Iris pigment epithelial cell (primary cell): Measurements from ENCODE around the genes HLA-G, PPP1R18 and FLOT1.

DNA sequence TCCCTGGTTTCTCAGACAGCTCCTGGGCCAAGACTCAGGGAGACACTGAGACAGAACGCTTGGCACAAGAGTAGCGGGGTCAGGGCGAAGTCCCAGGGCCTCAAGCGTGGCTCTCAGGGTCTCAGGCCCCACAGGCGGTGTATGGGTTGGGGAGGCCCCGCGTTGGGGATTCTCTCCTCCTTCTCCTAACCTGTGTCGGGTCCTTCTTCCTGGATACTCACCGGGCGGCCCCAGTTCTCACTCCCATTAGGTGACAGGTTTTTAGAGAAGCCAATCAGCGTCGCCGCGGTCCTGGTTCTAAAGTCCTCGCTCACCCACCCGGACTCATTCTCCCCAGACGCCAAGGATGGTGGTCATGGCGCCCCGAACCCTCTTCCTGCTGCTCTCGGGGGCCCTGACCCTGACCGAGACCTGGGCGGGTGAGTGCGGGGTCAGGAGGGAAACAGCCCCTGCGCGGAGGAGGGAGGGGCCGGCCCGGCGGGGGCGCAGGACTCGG, at the start of gene HLA-G:
Gene HLA-G (plus strand): TSS at position 327 of the 496 bp plus-strand sequence.
- RRBS: 9% methylated on average over 5 of the region's 30 CpGs

DNA sequence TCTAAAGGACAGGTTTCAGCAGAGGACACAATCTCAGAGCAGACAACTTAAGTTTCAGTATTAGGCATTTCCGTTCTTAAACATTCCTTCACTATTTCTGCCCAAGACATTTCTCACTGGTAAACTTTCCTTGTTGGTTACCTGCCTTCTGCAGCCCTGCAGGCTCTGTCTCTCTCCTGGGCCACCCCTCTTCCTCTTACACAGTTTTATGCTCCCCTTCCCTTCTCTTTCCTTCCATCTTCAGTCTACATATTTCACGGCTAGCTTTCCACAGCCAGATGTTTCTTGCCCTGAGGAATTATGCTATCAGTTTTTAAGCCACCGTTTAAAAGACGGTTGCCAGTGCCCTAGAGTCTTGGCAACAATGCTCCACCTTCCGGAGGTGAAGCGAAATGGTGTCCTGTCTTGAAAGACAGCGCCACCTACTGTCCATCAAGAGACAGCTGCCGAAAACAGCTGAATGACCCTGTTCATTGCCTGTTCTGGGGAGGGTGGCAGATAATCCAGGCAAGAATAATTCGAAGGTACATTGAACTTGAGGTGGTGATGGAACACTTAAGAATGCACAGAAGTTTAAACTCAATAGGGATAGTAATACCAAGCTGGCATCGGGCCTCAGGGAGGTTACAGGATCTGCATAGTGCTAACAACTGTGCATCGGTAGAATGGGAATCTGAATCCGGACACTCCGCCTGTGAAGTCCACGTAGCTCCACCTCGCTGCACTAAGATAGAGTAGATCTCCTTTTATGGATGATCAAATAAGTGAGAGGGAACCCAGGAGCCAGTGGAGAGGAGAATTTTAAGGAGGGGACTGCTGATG, 4.9 kb upstream of the TRIM40 start:
- RRBS: no CpG with 5 or more reads among the region's 15 CpGs

DNA sequence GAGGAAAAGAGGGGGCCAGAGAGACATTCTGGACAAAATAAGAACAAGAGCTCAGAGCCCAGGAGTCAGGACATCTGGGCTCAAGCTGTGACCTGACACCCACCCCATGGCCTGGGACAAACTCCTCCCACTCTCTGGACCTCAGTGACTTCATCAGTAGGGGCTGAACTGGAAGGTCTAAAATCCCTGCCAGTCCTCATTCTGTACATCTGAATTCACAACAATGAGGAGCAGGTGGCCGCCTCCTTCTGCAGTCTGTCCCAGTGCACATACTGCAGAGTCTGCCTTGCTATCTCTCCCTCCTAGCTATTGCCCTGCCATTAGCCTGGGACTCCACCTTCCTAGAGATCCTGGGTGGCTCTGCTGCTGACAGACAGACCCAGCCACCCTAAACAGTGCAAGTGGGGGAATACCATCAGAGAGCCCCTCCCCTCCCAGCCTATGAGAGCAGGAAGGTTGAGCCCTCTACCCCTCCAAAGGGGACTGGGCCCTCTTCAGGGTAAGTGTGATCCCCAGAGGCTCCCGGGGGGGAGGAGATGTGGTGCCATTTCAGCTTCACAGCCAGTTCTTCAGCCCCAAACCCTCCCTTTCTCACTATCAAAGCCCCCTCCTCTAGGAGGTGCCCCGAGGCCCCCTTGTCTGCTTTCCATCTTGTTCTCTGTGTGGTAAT, 17.7 kb downstream of the TRIM26 start:
- RRBS: no CpG with 5 or more reads among the region's 3 CpGs

GRCh38 chr6:30198599-30199064, 14.6 kb downstream of the TRIM26 start:
- RRBS: 96% methylated on average over 7 of the region's 24 CpGs

DNA sequence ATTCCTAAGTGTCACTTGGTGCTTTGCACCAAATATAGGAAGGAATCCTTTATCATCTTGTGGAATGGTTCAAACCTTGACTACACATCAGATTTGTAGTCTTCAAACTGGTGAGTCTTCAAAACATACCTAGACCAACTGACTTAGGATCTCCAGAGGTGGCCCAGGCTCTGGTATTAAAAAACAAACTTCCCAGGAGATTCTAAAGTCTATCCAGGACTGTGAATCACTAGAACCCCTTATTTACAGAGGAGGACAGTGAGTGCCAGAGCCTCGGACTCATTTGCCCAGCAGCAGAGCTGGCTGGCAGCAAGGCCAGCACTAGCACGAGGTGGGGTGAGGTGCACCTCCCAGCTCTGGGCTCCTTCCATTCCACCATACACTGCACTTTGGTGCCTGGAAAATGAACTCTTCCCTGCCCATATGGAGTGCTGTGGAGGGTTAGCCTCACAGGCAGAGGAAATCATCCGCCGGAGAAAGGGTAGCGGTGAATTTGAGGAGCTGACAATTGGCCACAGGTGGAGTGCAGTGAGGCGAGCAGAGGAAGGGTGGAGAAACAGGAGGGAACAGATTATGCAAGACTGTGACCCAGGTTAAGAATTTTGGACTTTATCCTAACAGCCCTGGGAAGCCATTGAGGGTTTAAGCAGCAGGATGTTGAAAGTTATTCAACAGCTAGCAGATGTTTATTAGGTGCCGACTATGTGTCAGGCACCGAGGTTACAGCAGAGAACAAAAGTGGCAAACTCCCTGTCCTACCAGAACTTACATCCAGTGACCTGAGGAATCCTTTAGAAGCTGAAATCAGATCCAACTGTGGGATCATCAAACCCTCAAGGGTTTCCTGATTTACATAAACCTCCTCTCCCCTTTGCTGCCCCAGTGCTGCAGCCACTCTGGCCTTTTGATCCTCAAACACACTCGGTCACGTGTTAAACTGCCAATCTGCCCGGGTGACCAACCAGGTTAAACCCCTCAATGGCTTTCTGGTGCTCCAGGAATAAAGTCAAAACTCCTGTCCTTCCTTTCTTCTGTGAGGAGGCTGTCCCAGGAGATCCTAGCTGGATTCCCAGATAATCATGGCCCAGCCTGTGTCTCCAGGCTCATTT, 6.3 kb downstream of the TRIM26 start:
- RRBS: no CpG with 5 or more reads among the region's 11 CpGs

DNA sequence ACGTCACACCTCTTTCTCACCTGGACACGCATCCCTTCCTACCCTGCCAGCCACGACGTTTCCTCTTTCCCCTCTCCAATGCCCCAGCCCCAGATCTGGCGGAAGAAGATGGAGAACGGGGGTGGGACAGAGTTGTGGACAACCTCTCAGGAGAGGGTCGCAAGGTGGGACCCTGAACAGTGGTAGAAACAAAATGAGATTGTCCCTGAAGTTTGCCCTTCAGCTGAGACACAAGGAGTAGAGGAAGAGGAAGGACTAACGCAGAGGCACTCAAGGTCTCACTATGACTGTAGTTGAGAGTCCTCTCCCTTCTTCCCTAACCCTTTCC, 529 bp downstream of the TRIM39 start:
- RRBS: no CpG with 5 or more reads among the region's 8 CpGs

GRCh38 chr6:30327806-30328205, 1.1 kb downstream of the TRIM39 start:
- RRBS: no CpG with 5 or more reads among the region's 3 CpGs

GRCh38 chr6:30490786-30491862, 1.8 kb downstream of the HLA-E start:
- RRBS: no CpG with 5 or more reads among the region's 19 CpGs

DNA sequence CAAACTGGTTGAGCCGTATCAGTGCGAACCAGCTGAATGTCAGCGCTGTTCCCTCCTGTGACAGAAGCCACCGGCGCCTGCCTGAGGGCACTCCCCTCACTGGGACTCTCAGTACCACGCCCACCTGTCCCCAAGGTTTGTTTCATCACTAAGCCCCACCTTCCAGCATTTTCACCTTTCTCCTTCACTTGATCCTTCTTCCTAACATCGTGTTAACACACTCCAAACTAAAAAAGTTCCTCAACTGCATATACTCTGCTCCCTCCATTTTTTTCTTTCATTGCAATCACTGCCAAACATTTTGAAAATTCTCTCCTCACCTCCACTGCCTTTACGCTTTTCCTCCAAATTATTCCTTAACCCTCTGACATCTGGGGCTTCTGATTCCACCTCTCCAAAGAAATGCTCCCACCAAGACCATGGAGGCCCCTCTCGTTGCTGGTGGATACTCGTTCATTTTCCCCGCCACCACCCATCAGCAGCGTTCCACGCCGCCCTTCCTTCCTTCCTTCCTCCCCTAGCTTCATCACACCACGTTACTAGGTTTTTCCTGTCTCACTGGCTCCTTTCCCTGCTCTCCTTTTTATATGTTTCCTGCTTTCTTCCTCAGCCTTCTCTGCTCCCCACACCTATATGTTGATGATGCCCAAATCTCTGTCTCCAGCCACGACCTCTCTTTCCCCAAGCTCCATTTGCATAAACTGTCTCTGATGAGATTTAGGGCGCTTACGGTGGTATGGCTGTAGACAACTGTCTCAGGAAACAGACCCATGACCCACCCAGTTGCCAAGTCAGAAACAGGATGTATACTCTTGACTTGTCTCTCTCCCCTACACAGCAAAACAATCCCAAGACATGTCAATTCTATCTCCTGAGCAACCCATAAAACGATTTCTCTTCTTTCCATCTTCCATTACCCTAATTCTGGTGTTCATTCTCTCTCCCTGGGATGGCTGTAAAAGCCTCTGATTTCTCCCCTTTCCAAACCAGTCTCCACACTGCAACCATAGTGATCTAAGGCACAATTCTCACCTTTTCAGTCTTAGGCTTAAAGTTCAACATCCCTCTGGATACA, 14.2 kb downstream of the GNL1 start:
- RRBS: no CpG with 5 or more reads among the region's 19 CpGs

DNA sequence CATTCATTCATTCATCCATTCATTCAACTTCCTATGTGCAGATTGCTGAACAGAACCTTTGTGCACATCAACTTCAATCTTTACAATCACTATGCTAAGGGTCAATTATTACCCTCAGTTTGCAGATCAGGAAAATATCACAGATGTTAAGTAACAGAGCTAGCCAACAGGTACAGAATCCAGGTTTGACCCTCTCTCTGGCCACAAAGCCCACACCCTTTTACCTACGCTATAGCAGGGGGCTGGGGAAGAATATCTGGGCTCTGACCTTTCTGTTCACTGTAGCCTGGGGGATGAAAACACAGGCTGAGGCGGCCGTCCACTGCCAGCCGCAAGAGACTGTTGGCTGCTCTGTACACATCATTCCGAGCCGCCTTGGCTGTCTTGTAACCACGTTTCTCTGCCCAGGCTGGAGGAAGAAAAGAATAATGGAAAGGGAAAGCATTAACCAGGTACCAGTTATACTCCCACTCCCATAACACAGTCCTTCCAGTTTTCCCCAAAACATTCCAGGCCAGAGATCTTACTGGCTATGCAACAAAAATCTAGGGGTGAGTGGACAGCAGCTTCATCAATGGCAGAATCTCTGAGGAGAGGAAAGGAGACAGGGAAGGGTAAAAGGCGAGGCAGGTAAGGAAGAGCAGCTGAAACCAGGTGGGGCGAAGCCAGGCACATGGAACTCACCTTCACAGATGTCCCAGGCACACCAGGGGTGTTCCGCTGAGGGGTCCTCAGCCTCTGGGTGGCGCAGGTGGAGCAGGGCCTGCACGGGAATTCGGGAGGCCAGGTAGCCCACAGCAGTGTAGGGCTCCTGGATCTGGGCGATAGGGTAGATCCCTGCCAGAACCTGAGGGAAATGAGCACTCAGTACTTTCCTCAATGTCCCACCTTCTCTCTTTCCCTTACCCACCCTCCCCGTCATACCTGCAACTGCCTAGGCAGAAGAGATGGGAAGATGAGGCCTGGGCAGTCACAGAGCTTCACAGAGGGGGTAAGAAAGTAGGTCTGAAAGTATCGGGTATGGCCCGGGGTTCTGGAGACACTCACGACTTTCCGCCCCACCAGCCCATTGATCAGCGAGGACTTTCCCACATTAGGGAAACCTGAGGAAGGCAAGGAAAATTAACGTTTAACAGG, 9.5 kb downstream of the GNL1 start:
- RRBS: no CpG with 5 or more reads among the region's 21 CpGs

DNA sequence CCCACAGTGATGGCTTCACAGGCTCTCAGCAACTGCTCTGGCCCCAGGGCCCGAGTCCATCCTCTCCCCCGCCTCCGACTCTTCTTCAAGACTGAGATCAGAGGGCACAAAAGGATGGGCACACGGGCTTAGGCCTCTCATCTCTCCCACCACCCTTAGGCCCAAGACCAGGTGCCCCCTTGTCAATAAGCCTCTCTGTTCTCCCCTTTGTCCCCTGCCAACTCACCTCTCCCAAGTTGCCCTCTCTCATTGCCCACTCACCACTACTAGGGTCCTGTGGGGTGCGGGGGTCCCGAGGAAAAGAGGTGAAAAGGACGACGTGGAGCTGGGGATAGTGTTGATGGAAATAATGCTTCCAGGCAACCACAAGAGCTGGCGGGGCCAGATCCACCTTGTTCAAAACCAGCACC, 3.2 kb downstream of the GNL1 start:
- RRBS: no CpG with 5 or more reads among the region's 9 CpGs

DNA sequence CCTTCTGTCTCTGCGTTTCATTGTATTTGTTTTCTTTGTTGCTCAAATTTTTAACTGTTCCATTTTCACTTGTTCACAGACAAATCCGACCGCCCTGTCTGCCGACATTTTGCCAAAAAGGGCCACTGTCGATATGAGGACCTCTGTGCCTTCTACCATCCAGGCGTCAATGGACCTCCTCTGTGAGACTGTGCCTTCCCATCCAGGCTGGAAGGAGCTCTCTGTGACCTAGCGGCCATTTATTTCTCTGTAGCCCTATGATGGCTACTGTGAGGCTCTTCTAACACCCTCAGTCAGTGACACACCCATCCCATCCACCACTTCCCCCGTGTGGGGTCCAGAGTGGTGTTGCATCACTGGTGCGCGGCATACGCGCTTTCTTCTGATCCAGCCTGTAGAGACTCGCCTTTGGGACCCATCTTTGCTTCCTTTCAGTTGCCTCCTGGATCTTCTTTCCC, 5.2 kb downstream of the PRR3 start:
- RRBS: no CpG with 5 or more reads among the region's 13 CpGs

DNA sequence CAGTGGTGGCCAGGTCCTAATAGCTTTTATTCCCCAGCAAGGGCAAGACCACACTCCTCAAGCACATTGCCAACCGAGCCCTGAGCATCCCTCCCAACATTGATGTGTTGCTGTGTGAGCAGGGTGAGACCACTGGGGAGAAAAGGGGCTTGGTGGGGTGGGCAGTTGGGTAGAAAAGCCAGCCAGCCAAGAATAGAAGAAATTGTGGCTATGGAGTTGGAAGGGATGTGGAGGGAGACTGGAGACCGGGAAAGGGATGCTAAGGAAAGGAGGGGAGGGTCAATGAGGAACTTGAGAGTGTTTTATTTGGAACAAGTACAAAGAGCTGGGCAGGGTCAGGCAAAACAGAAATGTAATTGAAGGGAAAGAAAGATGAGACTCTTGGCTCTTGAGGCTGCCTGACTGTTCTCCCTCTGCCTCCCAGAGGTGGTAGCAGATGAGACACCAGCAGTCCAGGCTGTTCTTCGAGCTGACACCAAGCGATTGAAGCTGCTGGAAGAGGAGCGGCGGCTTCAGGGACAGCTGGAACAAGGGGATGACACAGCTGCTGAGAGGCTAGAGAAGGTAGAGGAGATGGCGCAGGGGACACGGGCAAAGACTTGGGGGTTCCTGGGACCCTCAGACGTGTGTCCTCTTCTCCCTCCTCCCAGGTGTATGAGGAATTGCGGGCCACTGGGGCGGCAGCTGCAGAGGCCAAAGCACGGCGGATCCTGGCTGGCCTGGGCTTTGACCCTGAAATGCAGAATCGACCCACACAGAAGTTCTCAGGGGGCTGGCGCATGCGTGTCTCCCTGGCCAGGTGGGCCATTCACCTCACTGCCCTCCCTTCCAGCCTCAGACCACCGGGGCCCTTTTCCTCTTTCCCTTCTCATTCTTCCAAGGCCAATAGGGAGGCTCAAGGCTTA, 12.8 kb downstream of the ABCF1 start:
- RRBS: no CpG with 5 or more reads among the region's 17 CpGs

DNA sequence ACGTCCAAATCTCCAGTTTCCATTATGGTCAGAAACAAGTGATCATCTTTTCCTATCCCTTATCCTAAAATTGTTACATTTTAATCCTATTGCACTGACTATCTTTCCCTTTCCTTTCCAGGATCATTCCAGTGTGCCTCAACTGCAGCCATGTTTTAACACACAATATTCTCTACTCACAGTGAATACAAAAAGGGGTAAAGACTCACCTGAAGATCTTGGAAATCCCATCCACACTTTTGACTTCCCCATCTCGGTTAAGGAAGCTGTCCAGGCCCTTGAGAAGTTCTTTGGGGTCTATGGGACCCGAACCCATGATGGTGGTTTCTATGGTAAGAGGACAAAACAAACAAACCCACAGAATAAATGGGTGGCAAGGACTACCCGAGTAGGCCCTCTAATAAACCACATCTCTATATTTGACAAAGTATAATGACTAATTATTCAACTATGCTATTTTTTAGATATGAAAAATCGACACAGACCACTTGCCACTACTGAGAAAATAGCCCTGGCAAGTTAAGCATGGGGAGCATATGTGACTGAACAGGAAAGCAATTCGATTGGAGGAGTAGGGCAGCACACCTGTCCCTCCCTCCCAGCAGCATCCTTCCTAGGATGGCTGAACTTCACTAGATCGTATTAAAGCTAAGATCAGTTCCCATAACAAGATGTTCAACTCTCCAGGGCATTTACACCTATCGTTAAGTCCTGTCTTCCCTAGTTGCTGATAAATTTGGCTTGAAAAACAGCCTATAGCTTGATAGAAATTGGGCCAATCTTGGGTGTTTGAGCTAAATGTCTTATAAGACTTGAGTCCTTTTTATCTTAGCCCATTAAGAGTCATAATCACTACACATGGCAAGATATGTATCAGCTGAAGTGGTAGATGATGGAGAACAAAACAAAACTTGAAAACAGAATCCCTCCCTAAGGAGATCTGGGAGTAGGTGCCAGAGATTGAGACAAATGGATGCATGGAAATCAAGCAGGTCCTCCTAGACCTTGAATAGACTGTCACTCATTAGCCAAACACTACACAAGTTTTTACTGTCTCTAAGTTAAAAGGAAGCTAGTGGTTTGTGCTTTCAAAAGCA, 7.1 kb downstream of the PPP1R10 start:
- RRBS: no CpG with 5 or more reads among the region's 8 CpGs

GRCh38 chr6:30681712-30682131, 4.7 kb downstream of the PPP1R18 start:
- RRBS: no CpG with 5 or more reads among the region's 5 CpGs

DNA sequence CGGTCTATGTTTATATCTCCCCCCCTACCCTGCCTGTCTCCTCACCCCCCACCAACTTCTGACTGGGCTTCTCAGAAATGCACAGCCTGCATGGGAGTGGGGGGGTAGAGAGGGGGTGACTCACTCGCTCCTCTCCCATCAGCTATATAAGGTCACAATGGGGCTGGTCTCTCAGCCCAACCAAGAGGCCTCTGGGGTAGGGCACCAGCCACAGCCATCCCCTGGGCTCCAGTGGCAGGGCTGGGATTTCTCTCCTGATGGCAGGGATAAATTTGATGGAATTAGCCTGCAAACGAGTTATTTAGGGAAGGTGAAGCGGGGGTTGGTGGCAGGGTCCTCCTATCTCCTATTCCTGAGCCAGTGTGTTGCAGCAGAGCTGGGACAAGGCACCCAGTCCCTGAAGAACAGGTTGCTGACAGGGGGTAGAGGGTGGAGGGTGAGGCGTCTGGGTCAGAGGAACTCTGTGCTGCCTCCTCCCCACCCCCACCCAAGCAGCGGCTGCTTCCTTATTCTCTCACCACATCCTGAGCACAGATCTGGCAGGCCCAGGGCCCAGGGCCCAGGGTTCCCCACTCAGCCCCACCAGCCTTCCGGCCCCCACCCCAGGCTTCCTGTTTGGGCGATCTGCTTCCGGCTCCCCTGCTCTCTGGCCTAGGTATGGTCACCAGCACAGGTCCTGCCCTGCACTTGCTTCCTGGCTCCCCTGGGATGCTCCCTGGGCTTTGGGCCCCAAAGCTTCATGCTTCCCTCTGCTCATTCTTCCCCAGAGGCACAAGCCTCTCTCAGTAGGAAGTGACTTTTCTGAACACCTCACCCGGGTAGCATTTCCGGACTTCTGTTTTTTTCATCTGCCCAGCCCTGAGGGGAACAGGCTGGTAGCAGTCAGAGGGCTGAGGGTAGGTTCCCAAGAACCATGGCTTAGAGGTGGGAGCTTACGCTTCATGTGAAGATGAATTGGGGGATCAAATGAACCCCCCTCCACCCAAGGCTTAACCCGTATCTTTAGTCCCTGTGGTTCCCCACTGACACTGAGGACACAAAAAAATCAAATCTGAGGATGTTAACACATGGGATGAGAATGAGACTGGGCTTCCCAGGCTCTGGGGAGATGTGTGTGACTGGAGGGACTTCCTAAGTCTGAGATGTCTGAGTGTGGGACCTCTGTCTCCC, 3.9 kb downstream of the PPP1R18 start:
- RRBS: 0% methylated on average over 2 of the region's 13 CpGs

DNA sequence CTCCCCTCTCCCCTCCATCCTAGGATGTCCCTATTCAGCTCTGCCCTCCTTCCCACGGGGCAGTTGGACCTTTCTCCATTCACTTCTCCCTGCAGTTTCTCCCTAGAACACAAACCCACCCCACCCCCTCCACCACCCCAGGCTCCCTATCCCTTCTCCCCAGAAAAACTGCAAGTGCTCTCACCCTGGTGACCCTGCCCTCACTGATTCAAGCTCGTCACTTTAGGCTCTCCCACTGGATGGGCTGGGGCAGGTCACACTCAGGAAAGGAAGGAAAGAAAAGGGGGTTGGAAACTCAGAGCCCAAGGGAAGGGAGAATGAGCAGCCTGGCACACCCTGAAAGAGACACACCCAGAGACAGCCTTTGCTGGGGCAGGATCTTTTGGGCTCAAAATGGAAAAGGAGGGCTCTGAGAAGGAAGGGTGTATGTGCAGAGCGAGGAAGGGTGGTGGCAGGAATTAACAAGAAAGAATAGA, 2.6 kb downstream of the PPP1R18 start:
- RRBS: no CpG with 5 or more reads among the region's 3 CpGs

DNA sequence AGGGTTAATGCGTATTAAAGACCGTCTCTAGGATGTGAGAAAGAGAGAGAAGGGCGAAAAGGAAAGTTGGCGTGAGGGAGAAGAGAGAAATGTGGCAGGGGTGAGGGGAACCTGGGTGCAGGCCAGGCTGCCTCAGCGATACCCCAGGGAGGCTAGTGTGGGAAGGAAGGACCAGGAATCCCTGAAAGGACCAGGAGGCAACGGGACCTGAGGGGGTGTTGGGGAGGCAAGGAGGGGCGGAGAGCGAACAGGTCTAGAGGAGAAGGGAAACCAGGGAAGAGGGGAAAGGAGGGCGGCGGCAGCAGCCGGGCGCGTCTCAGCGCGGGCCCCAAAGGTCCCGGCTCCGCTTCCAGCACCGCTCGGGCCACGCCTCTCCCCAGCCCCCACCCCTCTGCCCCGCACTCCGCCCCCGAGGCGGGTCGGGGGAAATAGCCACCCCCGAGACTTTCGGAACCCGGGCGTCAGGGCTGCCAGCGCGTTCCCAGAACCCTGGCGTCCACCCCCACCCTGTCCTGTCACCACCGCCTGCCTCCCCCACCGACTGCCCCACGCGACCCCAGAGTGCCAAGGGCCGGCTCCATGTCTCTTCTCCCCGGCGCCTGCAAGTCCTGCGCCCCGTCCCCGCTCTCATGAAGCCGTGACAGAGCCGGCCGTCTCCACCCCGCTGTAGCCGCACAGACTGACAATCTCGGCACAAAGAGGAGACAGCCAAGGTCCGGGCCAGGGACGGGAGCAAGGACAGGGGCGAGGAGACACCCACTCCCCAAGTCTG, at the start of gene PPP1R18:
Gene PPP1R18 (minus strand): TSS at position 323 of the 772 bp plus-strand sequence.
- RRBS: 2% methylated on average over 14 of the region's 51 CpGs

DNA sequence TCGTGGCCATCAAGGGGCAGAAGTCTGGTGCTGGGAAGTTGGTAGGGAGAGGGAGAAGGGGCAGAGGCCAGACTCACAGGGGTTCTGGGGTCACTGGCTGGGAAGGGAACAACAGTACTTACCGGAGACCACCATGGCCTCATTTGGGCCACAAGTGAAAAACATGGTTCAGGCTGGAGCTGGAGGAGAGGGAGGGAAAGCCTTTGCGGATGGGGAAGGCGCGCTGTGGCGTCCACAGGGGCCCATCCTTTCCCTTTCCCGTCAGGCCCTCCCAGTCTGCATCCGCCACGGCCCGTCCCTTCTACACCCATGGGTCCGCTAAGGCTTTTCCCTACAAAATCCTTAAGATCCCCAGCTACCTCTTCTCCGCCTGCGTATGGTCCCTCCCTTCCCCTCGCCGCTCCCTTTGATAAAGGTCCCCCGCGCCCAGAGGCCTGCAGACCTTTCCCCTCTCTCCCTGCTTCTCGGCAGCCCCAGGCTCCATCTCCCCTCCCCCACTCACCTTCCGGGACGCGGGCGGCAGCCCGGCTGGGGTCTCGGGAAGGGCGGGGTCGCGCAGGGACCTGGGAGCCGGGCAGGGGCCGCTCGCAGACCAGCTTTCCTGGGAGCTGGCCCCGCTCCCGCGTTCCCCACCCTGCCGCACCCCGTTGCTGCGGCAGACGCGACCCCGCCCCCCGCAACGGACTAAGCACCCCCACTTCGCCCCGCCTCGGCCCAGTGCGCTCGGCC, at the start of gene FLOT1:
Gene FLOT1 (minus strand): TSS at position 663 of the 729 bp plus-strand sequence.
- RRBS: 2% methylated on average over 6 of the region's 46 CpGs

GRCh38 chr6:30781392-30782589, 37.4 kb upstream of the IER3 start:
- RRBS: no CpG with 5 or more reads among the region's 17 CpGs